Mesenchymal stem cell of the bone marrow (primary cell): ENCODE measurements around a stretch of chr13.

DNA sequence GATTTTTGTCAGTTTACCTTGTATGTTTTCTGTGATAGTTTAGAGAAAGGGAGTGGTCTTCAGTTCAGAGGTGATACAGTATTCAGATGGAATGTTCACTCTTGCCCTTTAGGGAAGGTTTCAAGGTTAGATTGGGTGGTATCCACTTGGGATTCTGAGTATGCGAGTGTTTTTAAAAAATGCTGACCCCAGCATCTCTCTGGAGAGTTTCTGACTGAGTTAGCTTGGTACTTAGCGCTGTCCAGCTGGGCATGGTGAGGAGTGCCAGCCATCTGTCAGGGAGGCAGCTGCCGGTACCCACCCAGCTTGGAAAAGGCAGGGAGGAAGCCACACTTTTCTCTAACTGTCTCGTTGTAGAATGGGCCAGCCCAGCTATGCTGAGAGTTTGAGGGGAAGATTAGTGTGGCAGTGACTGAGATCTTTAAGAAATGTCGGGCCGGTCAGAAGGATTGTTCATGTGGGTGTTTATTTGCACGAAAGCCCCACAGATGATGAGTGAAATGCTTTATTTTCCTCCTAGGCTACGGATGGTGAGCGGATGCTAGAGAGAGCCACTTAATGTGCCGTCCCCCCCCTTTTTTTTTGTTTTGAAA, 63.4 kb downstream of the ARHGEF7 start:
- CAGE, long polyA plus RNA: no peak

DNA sequence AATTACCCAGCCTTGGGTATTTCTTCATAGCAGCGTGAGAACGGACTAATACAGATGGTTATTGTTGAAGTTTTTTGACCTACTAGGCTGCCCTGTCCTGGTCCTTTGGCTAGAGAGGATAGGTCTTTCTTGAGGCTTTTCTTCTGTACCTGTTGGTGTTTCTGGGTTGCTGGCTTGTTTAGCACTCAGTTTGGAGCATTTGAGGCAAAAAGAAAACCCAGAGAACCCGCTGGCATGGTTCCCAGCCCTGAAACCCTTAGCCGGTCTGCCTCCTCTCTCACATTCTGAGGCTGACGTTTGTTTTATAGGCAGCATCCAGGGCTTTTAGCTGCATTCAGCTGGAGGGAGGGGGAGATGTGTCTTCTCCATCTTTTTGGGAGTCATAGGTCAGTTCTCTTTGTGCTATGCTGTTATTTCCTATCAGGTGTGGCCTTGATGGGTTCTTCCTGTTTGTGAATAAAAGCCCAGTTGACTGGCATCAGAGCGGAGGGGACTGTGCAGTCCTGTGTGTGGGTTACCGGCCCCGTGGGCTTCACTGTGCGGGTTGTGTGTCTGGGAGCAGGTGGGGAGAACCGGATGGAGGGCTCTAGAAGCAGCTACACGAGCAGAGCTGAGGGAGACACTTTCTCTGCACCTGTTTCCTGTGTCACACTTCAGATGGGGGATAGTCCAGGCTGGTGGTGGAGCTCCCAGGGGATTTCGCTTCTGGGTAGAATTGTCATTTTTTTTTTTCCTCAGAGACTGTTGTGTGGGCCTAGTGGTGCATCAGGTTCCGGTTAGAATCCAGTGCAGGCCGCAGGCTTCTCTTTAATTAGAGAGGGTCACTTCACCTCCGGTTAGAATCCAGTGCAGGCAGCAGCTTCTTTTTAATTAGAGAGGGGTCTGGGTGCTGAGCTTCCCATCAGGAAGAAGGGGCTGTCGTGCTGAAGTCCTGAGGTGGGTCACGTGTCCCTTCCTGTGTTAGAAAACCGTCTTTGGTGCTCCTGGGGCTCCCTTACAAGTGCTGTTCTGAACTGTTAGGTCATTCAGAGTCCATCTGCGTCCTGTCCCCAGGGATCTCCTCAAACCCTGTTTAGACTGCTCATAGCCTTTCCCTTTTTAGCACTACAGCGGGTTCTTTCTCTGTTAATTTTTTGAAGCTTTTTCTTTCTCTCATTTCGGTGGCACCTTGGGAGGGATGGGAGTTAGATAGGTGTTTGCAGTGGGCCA, 69.6 kb downstream of the ARHGEF7 start:
- CAGE, long polyA plus RNA: no peak

DNA sequence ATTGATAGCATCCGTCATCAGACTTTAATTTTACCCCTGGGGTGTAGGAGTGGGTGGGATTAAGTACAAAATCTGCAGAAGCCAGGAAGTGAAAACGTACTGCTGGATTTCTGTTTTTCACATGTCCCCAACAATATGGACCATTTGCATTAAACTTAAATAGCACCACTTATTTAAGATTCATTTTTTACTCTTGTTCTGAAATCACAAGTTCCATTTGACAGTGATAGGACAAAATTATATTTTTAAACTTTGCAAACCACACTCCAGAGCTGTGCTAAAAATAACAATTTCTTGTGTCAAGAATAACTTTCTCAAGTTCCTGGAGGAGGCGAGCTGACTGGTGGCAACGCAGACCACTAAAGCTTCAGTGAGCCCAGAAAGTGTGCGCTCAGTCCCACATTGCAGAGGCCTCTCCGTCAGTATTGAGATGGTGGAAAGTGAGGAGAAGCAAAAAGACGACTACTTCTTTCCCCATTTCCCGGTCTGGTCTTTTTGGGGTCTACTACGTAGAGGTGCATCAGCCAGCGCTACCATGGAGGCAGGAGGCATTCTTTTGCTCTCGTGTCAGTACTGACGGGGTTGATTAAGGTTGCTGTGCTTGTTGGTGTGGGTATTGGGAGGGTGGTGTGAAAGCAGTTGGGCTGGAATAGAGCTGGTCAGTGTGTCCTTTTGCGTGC, 71.5 kb downstream of the ARHGEF7 start:
- CAGE, long polyA plus RNA: no peak

DNA sequence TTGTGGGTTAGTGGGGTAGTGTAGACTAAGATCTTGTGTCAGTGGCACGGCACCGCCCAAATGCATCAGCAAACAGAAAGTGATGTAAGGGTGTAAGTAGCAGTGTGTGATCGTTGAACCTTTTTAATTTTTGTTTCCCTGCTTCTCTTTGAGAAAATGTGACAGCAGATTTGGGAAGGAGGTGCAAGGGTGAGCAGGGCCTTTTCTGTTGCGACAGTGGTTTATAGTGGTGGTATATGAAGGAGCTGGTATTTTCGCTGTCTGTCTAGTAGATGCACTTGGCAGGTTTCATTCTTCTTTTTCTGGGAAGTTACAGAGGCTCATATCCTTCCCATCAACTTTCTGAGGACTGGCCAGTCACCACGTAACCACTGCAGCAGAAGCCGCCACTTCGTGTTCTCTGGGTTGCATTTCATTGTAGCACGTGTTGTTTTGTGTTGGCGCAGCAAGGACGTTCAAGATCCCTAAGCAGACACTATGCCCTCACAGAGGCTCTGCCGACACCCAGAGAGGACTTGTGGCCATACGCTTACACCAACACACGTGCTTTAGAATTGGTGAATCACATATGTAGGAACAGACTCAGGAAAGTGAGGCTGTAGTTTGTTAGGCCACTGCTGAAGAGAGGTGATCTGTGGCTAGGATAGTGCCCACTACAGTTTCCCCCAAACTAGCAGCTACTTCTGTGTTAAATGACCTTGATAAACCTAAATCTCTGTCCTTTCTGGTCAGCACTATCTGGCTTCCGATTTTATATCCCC, 42.2 kb upstream of the TEX29 start:
- CAGE, long polyA plus RNA: no peak

GRCh38 chr13:111302501-111302700, 18.0 kb upstream of the TEX29 start:
- CAGE, long polyA plus RNA: no peak

DNA sequence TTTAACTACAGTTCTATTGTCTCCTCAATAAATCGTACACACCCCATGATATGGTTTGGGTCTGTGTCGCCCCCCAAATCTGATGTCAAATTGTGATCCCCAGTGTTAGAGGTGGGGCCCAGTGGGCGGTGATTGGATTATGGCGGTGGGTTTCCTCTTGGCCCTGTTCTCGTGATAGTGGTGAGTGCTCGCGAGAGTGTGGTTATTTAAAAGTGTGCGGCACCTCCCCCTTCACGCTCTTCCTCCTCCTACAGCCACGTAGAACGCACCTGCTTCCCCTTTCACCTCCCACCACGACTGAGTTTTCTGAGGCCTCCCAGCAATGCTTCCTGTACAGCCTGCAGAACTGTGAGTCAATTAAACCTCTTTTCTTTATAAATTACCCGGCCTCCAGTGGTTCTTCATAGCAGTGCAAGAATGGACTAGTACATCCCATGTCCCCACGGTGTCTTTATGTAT, 52.2 kb downstream of the TEX29 start:
- CAGE, long polyA plus RNA: no peak

DNA sequence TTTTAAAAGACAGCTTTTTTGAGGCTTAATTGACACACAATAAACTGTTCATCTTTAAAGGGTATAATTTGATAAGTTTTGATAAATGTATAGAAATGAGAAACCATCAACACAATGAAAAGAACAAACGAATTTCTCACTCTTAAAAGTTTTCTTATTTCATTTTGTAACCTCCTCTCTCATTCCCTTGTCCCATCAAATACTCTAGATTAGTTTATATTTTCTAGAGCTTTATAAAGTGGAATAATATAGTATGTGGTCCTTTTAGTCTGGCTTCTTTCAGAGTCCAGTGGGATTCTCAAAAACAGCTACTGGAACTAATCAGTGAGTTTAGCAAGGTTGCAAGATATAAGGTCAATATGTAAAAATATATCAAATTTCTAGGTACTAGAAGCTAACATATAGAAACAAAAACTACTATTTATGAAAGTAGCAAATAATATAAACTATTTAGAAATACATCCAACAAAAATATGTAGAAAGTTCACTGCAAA, 133.0 kb downstream of the TEX29 start:
- CAGE, long polyA plus RNA: no peak

DNA sequence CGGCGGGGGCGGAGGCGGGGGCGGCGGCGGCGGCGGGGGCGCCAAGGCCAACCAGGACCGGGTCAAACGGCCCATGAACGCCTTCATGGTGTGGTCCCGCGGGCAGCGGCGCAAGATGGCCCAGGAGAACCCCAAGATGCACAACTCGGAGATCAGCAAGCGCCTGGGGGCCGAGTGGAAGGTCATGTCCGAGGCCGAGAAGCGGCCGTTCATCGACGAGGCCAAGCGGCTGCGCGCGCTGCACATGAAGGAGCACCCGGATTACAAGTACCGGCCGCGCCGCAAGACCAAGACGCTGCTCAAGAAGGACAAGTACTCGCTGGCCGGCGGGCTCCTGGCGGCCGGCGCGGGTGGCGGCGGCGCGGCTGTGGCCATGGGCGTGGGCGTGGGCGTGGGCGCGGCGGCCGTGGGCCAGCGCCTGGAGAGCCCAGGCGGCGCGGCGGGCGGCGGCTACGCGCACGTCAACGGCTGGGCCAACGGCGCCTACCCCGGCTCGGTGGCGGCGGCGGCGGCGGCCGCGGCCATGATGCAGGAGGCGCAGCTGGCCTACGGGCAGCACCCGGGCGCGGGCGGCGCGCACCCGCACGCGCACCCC, 896 bp downstream of the SOX1 start:
- CAGE, long polyA plus RNA: no peak

DNA sequence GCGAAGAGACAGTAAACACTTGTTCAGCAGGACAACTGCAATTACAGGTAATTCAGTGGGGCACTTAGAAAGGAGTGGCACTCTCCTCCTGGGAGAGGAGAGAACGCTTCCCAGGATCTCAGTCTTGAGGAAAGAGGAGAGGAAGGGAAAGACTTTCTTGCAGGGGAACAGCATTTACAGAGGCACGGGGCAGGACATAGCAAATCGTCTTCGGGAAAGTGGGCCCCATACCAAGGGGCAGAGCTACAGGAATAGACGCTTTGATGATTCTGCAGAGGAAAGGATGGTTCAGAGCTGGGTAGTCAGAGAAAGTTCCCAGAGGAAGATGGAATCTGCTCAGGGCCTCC, 46.5 kb downstream of the SOX1 start:
- CAGE, long polyA plus RNA: no peak

- CAGE, long polyA plus RNA: no peak
Observed at GRCh38 chr13:112526464-112527333, 61.3 kb downstream of the TUBGCP3 start.

- CAGE, long polyA plus RNA: no peak
Observed at GRCh38 chr13:112619704-112620272, 31.8 kb upstream of the TUBGCP3 start.

DNA sequence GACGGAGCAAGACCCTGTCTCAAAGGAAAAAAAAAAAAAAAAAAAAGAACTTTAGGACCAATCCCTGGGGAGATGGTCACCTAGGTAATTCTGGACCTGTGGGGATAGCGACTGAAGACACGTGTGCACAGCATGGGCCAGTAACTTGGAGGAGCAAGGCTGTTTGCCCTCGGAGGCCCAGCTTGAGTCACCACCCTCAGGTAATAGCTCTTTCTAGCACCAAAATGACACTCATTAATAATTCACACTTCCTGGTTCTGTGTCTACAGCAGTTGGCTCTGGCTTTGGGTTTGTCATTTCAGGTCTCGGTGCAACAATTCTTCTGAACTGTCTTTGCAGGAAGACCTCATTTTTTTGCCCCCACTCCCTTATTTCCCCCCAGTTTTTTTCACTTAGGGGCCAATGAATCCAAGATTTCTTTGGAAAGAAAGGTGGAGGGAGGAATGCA, 3.9 kb upstream of the ATP11A start:
- CAGE, long polyA plus RNA: no peak

DNA sequence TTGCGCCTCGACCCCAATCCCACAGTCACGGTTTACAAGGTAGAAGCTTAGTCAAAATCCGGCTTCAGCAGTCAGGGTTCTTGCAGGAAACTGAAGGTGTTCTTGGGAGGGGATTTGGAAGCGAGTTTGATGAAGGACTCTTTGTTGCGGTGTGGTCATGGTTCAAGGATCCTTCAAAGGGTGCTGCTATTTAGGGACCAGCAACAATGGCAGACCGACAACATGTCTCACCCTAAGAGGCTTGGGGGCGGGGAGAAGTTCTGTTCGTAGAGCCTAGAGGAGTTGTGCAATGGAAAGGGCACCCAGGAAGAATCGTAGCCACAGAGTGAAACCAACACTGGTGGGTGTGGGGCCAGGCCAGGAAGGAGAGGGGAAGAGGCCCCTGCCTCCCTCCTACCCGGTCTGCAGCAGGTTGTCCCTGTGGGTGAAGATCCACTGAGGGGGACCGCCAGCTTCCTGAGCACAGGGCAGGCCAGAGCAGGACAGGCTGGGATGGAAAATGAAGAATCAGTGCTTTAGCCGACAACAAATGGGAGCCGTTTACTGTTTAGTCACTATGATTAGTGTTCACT, 1.4 kb upstream of the ATP11A start:
- CAGE, long polyA plus RNA: no peak

DNA sequence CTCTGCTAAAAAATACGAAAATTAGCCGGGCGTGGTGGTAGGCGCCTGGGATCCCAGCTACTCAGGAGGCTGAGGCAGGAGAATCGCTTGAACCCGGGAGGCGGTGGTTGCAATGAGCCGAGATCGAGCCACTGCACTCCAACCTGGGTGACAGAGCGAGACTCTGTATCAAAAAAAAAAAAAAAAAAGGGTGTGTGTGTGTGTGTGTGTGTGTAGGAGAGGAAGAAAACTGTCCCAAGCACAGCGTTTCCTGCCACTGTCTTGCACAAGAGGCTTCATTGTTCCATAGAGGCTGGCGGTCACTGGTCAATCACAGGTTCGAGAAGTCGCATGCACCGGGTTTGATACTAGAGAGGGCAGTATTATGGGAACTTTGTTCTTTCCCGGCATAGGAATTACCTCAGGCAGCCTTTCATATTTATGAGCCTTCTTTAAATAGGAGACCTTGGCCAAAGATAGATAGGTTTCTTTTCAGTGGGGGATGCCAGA, 1.5 kb downstream of the ATP11A start:
- CAGE, long polyA plus RNA: no peak

DNA sequence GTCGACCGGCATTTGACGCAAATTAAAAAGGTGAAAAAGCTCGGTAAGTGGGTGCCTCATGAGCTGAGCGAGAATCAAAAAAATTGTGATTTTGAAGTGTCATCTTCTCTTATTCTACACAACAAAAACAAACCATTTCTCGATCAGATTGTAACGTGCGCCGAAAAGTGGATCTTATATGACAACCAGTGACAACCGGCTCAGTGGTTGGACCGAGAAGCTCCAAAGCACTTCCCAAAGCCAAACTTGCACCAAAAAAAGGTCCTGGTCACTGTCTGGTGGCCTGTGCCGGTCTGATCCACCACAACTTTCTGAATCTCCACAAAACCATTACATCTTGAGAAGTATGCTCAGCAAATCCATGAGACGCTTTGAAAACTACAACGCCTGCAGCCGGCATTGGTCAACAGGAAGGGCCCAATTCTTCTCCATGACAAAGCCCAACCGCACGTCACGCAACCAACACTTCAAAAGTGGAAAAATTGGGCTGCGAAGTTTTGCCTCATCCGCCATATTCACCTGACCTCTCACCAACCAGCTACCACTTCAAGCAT, 17.8 kb downstream of the ATP11A start:
- CAGE, long polyA plus RNA: no peak

DNA sequence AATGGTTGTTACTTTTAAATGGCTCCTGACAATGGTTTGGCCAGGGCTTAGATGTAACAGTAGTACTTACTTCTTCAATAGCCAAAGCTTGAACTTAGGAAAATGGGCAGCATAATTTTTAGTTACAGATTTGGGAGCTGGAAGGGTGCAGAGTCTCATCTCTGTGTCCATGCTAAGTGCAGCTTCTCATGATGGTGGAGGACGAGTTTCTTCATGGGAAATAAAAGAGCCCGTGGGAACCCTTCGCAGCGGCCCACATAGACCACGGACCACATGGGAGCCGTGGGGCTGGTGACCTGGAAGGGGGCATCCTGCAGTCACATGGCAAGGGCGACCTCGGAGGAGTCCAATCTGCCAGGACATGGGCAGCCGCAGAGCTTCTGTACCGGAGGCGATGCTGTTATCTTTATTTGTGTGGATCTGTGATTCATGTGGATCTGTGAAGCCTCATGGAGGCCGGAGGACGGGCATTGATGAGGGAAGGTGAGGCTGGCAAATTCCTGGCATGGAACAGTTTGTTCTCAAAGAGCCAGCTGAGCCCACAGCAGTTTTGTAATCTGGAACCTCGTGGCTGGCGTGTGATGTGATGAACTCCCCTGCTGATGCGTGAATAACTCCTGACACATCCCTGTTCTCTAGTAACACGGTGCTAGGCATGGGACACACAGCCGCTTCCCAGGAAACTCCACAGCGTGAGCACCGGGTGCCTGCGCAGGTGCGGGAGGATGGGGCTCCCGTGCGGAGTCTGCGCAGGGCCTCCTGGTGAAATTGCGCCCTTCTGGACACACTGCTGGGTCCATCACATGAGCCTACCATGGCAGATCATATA, 40.3 kb downstream of the ATP11A start:
- CAGE, long polyA plus RNA: no peak

DNA sequence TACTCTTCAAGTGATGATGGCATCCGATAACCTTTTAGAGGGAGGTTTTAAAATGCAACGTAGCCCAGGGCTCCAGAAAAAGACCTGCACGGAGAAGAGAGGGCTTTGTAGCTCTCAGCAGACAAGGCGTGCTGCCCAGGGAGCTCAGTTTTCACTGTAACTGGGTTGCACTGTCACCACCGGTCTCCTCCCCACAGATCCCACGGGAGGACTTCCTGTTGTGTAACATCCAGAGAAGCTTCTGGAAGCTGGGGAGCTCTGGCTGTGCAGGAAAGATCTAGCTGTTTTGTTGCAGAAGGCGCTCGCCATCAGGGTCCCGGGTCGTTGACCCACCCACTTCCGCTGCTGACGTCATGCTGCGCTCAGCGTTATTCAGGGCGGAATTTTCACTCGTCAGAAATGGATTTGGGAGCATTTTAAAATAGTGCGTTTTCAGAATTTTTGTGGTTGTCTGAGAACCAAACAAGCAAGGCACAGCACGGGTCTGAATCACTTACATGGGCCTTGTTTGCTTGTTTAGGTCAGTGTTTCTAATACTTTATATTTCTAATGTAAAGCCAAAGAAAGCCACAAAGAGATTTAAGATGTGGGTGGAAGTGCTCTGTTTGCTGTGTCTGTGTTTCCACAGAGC, 50.8 kb downstream of the ATP11A start:
- CAGE, long polyA plus RNA: no peak

DNA sequence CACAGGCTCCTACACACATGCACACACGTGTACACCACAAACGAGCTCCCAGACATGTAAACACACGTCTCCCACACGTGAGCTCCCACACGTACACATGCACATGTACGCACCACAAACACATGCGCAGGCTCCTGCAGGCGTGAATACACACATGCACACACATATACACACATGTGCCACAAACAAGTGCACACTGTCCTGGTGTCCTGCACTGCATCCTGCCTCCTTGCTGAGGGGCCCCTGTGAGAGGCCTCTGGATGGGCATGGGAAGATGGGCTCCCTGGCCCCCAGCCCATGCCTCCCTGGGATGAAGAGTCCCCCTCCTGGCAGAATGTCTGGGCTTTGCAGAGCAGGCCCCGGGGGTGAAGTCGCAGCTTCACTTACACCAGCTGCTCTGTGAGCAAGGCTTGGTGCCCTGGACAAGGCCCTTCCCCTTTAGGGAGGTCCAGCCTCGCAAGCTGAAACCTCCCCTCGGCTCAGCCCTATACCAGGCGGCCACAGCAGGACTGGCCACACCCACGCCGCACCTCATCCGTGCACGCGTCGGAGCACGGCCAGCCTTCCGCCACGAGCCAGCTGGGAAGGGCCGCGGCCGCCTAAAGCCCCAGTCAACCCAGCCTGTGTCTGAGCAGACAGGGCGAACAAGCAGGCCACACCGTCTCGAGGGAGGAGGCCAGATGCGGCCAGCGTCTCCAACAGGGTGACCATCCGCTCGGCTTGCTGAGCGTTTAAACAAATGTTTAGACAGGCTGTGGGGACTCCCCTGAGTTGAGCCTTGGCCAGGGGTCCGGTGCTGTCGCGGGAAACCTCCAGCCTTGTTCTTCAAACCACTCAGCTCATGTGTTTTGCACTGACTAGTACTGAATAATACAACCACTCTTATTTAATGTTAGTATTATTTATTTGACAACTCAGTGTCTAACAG, 83.2 kb upstream of the MCF2L start:
- CAGE, long polyA plus RNA: no peak

DNA sequence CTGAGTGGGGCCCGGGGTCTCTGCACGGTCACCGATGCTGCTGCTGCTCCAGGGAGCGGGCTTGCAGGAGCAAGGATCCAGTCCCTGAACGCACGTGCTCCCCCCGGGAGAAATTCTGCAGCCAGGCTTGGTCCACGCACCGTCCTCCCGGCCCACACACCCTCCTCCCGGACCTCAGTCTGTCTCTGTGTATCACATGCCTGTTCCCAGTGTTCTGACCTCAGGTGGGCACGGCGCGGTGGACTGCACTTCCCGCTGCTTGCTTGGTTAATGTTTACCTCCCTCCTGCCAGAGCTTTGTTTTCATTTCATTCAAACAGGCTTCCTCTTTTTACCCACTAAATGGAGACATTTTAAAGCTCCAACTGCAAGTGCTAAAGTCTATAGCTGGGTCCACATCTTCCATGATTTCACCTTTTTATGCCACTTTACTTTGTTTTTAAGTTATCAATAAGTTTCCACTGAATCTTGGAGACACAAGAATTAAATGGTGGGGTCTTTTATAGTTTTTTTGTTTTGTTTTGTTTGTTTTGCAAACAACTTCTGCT, 76.1 kb upstream of the MCF2L start:
- CAGE, long polyA plus RNA: no peak

DNA sequence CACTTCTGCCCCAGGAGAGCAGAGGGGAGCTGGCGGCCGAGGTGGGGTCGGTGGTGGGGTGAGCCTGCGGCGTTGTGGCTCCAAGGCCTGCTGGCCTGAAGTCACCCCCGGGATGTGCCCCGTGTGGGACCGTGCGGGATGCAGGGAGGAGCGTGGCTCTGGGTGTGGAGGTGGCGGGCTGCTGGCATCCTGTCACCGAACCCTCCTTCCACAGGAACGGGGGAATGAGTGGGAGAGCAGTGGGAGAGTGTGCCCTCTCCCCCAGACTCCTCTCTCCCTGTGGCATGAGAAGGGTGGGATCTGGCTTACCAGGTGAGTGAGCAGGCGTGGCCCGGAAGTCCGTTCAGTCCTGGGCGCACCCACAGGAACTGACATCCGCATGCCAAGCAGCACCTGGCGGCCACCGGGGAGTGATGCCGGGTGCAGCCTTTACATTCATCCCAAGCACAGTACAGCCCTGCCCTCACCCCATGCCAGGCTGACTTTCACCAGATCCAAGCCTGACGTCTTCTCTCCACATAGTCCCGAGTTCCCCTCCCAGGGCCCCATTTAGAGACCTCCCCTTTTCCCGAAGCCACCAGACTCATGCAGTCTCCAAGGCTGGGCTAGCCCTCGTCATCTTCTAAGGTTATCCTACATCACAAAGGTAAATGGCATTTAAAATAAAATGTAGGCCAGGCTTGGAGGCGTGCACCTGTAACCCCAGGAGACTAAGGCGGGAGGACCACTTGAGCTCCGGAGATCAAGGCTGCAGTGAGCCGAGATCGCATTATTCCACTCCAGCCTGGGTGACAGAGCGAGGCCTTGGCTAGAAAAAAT, 26.7 kb downstream of the MCF2L start:
- CAGE, long polyA plus RNA: no peak